Iris pigment epithelial cell (primary cell): ENCODE measurements around the gene IGF2BP1.

GRCh38 chr17:47955229-47956254 is 2.1 kb downstream of the PRR15L start:
- RRBS: no CpG with 5 or more reads among the region's 8 CpGs

DNA sequence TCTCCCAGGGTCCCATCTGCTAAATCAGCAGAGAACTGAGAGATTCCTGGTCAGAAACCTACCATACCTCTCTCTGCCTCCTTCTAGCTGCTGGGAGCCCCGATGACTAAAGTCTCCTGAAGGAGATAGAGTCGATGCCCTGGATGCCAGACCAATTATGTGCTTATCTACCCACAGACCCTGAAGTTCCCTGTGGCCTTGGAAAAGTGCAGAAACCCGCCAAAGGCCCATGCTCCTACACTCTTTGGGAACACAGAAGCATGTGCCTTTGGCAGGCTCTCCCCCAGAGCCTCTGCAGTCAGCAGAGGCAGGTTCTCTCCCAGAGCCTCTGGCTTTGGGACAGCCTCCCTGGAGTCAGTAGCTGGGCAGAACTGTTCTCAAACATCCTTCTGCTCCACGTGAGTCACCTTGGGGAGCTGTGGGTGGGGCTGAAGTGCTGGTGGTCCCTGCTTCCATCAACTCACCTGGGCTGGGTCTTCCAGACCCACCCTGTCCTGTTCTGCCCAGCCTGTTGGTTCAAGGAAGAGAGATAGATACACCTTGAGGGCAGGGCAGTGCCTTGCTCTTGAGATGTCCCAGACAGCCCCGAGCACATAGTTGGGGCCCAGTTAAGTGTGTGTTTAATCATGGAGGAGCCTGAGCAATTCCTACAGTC is 3.3 kb upstream of the CDK5RAP3 start:
- RRBS: no CpG with 5 or more reads among the region's 5 CpGs

- RRBS: no CpG with 5 or more reads among the region's 2 CpGs
These were observed 4.7 kb downstream of the NFE2L1 start for GRCh38 chr17:48052885-48053146.

DNA sequence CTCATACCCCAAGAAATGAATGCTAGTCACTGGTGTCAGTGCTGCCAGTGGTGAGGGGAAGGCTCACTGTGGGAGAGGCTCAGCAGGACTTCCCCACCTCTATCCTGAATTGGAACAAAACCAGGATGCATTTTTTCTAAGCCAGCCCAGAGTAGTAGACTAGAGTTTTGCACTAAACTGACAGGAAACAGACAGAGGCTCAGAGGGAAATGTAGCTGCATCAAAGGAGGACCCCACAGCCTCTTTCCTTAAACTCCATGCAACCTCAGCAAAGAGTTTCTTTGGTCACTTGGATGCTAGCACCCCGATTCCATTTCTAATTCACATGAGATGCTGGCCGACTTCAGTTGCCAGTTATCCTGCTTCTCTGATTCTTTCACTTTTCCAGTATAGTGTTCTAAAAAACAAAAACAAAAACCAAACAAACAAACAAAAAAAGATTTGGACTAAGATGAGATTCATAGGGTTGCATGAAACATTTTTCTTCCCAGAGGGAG is 10.7 kb upstream of the SKAP1 start:
- RRBS: no CpG with 5 or more reads among the region's 2 CpGs

DNA sequence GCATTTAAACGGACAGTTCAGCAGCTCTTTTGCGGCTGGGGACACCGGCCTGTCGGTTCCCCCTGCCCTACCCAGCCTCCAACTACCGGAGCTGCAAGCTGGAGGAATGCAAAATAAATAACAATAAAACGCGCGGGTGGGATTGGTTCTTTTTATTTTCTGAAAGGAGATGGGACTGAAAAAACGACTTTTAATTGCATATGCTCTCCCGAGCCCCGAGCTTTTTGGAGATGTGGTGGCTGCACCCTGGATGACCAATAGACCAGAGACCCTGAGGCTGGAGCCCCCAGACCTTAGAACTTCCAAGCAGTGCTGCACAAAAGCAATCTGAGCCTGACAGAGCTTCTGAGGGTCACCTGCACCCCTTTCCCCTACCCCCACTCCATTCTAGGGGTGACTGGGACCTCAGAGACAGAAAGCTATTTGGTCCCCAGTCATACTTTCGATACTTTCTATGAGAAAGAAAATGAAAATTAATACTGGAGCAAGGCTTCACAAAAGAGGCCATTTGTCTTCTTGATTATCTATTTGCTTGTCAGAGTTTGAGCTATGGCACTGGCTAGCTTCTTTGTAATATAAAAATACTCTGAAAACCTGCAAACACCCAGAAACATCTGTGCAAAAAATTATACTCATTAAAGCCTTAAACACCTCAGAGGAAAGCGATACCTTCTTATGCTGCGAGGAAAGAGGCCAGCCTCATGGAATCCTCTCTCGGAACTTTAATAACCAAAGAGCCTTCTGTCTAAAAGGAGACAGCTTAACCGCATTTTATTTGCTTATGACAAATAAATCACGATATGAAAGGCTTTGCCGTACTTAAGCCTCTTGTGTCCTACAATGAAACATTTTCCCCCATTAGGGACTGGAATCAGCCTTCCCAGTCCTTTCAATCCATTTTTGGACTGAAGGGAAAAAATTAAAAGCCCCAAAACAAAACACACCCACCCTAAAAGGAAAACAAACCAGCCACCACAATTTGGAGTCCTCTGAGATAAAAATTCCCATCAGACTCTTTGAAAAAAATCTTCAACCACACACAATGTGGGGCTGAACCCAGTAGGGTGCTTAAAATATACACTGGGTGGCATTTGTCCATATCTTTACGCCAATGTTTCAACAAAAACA is 3.4 kb downstream of the HOXB4 start:
- RRBS: 5% methylated on average over 2 of the region's 19 CpGs

DNA sequence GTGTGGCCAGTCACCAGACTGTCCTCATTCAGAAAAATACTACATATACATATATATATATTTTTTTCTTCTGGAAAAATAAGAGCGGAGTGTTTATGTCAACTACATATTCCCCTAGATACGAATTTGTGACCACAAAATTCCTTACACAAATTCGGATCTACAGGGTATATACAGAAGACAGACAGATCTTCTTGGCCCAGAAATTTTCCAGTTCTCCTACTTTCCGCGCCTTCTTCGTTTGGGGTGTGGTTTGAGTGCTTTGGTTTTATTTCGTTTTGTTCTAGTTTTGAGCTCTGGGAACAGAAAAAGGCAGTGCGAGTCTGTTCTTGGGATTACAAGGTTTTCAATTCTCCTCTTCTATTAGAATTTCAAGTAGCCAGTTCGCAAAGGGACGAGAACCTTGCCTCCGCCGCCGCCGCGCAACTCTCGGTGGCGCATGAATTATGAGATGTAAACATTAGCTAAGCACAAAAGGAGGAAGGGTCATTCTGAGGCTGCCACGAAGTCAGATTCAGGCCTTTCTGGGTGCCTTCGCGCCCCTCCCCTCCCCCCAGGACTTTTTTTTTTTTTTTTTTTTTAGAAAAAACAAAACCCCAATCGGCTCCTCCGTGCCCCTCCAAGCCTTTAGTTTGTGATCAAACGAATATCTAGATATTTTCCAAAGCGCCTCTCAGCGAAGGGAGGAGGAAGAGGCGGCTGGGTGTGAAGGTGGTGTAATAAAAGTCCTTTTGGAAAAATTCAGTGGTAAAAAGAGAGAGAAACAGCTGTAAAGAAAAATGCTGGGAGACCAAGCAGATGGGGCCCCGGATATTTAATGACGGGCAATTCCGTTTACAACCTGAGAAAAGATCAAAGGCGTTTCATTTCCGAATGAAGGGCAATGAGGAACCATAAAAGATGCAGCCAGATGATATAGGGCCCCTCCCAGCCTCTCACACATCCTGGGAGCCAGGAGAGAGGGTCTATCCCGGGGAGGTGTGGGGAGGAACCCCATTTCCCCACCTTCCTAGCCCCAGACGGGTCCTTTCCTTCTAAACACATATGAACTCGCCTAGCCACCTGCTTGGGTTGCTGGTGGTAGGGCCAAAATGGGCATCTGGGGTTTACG is 2.0 kb upstream of the HOXB4 start:
- RRBS: no CpG with 5 or more reads among the region's 35 CpGs

DNA sequence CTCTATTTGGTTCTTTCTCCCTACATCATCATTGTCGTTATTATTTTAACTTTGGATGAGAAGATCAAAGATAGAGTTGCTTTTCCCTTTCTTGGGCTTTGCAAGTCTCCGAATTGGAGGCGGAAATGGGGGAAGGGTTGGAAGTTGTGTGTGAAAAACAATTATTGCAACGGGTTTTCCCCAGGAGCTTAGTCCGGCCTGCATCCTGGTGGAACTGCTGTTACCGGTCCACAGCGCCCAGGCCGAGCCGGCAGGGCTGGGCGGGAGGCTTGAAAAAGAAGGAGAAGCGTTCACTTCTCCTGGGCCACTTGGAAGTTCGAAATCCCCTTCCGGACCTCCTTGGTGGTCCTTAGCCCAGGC is 639 bp upstream of the HOXB5 start:
- RRBS: 14% methylated on average over 4 of the region's 13 CpGs

DNA sequence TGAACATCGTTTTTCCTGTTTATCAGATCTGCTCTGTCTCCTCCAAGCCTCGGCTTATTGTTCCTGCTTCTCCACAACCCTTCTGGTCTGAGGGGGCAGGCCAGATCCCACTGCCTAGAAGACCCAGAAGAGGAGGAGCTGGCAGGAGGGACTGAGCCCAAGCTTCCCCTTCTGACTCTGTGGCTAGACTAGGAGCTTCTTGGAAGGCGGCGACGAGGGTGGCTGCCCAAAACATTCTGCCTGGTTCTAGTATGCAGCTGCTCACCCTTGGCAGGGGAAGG is 5.2 kb upstream of the HOXB5 start:
- RRBS: no CpG with 5 or more reads among the region's 5 CpGs

- RRBS: 11% methylated on average over 3 of the region's 70 CpGs
These were observed 784 bp downstream of the HOXB8 start for GRCh38 chr17:48614003-48615013.

- RRBS: 1% methylated on average over 8 of the region's 37 CpGs
These were observed 3.3 kb upstream of the HOXB8 start for GRCh38 chr17:48618138-48619046.

DNA sequence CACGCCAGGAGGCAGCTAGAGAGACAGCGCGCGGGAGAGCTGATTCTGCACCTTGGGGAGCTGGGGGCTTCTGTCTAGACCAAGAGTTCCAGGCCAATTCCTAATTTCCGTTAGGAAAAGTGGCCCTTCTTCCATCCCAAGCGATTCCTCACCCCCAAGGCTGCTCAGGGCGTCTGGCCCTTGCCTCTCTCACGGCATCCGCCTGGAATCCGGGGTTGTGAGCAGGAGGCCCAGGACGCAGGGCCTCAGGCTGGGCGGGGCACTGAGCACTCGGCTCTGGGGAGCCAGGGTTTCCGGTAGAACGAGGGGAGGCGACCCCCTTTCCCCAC is 19.8 kb upstream of the HOXB9 start:
- RRBS: 3% methylated on average over 4 of the region's 16 CpGs

- RRBS: no CpG with 5 or more reads among the region's 4 CpGs
These were observed 25.4 kb downstream of the TTLL6 start for GRCh38 chr17:48791688-48792048.

GRCh38 chr17:48872036-48872450 is 20.5 kb upstream of the ATP5MC1 start:
- RRBS: no CpG with 5 or more reads among the region's 4 CpGs

DNA sequence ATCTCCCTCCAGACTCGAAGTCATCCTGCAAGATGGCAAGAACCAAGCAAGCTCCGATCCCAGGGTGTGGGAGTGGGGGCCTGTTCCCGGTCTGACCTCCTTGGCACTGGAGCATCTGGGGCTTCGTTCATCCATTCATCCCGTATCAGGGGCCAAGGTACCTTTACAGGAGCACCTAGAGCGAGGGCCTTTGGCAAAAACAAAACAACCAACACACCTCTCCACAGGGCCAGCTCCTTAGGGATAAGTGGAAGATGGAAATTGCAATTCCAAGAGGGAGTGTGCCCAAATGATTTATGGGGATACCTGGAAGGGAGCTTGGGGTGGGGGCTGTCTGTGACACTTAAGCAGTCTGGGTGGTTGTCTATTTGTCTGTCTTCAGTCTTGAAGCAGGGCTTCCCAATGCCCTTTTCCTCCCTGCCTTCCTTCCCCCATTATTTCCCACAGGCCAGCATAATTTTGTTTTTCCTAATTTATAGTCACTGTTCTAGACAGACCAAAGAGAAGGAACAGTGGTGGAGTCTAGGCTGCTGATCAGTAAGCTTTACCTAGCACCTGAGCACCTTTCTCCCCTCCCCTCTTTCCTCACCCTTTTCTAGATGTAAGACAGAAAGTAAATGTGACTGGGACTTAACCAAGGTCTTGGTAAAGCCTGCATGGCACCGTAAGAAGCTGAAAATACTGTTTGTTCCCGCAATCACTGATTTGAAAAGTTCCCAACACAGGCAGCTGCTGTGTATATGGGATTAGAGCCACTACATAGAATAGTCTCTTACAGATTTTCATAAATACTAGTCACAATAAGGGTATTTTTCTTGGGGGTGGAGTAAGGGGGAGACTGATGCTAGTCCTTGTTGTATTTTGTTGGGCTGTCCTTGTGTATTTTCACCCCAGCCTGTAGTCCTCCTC is 17.2 kb downstream of the SNF8 start:
- RRBS: no CpG with 5 or more reads among the region's 8 CpGs

DNA sequence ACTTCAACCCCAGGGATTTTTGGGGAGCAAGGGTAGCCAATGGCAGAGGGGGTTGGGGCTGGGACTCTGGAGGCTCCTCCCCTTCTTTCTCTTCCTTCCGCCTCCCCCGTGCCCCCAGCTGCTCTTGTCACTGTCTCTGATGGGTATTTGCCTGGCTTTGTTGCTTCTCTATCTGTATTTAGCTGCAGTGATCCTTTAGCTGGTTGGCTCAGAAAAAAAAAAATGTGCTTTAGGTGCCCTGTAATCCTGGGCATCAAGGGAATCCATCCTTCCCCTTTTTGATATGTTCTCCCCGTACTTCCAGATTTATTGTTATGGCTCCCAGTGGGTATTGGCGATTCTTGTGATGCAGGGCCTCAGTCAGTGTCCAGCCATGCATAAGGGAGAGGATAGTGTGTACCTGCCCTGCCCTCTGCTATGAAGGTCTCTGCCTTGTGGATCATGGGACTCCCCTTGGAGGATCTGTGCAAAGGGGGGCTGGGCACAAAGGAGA is 16.5 kb downstream of the SNF8 start:
- RRBS: no CpG with 5 or more reads among the region's 4 CpGs

GRCh38 chr17:48996836-48997693 is at the start of gene IGF2BP1:
IGF2BP1 (plus strand) TSS chr17:48997385.
- RRBS: 3% methylated on average over 5 of the region's 61 CpGs

GRCh38 chr17:48998158-48998489 is 939 bp downstream of the IGF2BP1 start:
- RRBS: no CpG with 5 or more reads among the region's 19 CpGs

- RRBS: no CpG with 5 or more reads among the region's 3 CpGs
These were observed 31.3 kb upstream of the B4GALNT2 start for GRCh38 chr17:49101176-49101734.

- RRBS: no CpG with 5 or more reads among the region's 6 CpGs
These were observed 3.2 kb downstream of the ABI3 start for GRCh38 chr17:49213609-49214261.

- RRBS: no CpG with 5 or more reads among the region's 19 CpGs
These were observed 63.6 kb downstream of the ZNF652 start for GRCh38 chr17:49298126-49299086.